Sternocleidomastoid (tissue), 1 donor: ENCODE measurements around the gene ATP8B2.

- PRO-cap, result no peak
These were observed 27.5 kb downstream of the TPM3 start for GRCh38 chr1:154164440-154164852.

- PRO-cap, result bidirectional peak, plus-strand start at chr1:154221336, minus-strand start at chr1:154221464
These were observed 675 bp downstream of the UBAP2L start for GRCh38 chr1:154221015-154222244.

DNA sequence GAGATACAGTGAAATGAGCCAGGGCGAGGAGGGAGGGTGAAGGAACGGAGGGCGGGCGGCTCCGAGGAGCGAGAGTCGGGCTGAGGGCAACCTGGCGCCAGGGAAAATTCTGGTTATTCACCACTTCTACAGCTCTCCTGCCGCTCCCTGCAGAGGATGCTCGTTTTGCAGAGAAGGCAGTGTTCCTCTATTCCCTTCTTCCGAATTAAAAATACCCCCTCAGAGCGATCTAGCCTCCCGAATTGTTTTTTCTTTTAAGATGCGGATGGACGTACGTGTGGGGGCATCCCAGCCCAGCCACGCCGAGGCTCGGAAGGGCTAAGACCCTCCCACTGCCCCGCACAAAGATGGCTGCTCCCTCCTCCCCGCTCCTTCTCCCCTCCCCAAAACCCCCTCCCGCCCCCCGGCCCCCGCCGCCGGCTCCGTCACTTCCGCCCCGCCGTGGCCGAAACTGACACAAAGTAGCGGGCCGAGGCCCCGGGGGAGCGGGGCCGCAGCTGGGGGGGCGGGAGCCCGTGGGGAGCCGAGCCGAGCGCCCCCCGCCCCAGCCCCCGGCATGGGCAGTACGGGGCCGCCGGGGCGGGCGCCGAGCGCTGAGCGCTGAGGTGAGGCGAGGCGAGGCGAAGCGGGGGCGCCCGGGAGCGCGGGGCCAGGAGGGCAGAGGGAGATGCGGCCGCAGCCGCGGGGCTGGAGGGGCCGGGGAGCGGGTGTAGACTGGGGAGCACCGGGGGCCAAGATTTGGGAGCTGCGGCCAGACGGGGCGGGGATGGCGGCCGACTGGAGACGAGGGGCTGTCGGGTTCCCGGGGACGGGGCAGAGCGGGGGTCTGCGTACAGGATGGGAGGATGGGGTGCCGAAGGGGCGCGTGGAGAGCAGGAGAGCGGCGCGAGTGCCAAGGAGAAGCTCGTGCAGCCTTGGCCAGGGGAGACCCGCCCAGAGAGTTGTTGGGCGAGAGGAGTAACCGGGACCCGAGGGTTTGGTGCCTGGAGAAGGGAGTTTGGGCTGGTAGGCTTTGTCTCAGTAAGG, at the start of gene ATP8B2:
TSS of gene ATP8B2 (plus strand) at position 428 of the 1,026 bp plus-strand sequence.
- PRO-cap, result bidirectional peak, plus-strand start at position 464 of the sequence, minus-strand start at position 316 of the sequence

DNA sequence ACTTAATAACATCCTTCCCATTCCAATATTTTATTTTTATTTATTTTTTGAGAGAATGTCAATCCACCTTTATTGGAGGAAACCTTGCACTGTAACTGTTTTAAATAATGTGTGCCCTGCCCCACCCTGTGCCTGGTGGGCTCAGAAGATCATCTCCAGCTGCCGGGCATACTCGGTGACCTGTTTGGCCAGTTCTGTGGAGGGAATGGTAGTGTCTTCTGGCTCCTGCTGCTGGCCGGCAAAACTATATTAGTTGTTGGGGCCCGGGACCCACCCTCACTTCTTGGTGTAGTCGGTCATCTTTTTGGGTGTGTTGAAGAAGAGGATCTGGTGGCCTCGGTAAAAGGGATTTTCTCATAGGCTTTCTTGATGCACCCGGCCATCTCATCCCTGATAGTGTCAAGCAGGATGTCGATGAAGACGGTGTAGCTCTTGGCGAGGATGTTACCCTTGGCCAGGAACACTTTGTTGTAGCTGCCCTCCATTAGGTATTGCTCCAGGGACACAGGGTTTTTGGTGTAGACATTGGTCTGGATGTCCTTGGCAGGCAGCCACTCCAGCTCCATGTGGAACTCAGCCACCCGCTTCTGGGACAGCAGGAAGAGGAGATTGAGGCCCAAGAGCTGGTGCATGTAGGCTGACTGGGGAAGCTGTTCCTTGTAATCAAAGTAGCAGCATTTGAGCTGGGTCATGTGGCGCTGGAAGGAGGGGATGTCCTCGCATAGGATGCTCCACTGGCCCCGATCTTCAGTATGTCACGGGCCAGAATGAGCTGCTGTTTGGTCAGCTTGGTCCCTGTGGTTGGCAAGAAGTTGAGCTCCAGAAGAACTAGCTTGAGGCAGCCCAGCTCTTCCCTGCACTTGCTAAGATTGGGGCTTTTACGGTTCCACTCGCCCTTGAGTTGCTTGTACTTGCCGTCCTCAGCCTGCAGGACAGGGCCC, 9.3 kb downstream of the IL6R start:
- PRO-cap, result no peak

GRCh38 chr1:154433548-154434009, 28.4 kb downstream of the IL6R start:
- PRO-cap, result no peak

DNA sequence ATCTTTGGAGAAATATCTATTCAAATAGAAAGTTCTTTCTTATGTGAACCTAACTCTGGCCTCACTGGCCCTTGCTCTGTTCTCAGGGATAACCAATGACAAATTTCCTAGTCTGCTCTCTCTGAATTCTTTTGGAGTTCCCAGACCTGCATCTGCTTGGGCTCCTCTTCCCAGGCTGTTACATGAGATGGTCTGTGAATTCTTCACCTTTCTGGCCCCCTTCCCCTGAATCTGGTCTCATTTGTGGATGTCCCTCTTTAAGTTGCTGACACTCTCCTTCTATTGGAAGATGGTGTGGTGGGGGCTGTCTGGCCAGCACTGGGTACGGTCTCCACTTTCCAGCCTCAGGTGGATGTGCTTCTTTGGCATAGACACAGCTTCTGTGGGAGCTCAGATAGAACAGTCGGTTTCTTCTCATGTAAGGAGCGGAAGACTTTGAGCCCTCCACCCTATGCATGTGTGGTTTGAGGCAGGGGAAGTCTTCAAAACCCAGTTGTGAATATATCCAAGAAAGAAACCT, 35.9 kb downstream of the IL6R start:
- PRO-cap, result no peak

DNA sequence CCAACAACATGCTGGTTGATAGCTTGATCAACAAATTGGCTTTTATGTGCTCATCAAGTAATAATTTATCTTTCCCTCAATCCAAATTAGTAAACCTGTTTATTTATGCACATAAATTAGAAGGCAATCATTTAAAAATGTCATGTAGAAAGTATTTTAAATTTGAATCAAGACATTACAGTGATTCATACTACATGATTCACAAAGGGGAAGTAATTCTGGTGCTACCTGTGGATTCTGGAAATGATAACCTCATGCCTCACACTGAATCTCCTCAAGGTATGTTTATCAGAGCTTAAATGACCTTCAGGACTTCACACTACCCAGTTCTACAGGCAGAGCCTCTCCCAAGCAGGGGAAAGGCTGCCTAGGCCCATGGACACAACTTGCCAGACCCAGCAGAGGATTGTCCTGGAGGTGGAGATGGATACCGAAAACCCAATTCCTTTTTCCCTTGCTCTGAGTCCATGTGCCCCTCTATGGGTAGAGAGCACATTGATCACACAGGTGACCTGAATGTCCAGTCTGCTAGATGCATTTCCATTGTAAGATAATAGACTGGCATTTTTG, 25.2 kb upstream of the TDRD10 start:
- PRO-cap, result no peak

GRCh38 chr1:154585114-154585755, 17.7 kb downstream of the CHRNB2 start:
- PRO-cap, result no peak

DNA sequence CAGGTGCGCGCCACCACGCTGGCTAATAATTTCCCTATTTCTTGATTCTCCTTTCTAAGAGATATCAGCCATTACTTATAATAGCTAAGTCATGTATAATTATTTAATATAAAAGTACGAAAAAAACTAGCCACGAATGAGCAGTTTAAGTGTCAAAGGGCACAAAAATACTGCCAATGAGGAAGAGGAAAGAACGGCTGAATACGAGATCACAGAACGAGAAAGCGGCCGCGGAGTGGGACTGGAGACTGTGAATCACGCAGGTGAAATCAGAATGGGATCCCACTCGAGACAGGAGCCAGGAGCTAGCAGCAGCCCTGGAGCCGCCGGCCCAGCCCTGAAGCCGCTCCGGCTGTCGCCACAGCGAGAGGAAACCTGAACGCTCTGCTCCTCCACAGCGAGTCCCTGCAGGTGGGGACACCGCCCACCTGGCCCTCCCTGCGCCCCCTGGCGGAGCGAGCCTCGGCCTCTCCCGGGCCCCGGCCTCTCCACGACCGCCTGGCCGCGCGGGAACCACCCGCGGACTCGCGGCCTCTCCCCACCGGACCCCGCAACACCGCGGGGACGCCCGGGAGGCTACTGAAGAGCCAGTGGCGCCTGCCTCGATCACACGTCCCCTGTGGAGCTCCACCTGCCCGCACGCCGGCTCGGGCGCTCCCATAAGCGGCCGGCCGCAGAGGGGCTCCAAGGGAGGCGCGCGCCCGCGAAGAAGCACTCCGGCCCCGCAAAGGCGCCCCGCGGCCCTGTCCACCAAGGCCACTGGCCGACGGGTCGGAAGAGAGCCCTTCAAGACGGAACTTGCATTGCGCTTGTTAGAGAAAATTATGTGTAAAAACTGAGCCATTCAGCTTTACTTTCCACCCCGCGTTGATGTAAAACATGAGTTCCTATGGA, 109.7 kb downstream of the KCNN3 start:
- PRO-cap, result no peak

GRCh38 chr1:154837214-154837984, 32.7 kb downstream of the KCNN3 start:
- PRO-cap, result no peak

- PRO-cap, result no peak
These were observed 8.4 kb downstream of the KCNN3 start for GRCh38 chr1:154861534-154862225.

- PRO-cap, result no peak
These were observed 1.9 kb downstream of the ZBTB7B start for GRCh38 chr1:155004457-155004898.

DNA sequence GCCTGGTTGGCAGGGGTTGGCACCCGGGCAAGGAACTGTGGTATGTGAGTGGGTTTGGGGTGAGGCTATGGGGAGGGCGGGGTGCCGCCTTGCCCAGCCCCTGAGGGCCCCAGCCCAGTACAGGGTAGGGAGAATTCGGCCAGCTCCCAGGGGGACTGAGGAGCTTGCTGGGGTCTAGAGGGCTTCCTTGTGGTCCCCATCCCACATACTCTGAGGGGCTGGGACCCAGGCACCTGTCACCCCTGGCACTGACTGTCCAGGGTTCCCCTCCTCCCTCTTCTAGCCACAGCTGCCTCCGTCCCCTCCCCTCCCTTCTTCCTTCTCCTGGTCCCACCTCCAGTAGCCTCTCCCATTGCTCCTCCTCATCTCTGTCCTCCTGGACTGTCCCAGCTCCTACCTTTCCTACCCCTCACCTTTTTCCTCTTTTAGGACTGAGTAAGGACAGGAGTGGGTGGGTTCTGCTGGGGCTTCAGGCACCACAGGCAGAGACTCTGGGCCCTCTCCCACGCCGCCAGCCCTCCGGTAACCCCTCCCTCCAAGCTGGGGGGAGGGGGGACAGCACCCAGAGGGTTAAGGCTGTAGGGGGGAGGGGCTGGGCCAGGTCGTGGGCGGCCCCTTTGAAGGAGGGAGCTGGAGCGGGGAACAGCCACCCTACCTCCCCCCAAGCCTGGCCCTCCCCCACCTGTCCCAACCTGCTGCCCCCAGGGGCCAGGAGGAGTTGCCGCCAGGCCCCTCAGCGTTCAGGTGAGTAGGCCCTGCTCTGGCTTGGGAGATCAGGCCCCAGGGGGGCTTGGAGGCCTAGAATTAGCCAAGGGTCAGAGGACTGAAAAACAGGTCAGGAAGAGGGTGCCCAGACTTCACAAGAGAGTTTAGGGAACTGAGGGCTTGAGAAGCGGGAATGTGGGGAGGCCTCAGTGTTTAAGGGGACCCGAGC, 5.9 kb downstream of the ZBTB7B start:
- PRO-cap, result no peak

- PRO-cap, result no peak
These were observed 7.7 kb upstream of the ADAM15 start for GRCh38 chr1:155043095-155044229.

DNA sequence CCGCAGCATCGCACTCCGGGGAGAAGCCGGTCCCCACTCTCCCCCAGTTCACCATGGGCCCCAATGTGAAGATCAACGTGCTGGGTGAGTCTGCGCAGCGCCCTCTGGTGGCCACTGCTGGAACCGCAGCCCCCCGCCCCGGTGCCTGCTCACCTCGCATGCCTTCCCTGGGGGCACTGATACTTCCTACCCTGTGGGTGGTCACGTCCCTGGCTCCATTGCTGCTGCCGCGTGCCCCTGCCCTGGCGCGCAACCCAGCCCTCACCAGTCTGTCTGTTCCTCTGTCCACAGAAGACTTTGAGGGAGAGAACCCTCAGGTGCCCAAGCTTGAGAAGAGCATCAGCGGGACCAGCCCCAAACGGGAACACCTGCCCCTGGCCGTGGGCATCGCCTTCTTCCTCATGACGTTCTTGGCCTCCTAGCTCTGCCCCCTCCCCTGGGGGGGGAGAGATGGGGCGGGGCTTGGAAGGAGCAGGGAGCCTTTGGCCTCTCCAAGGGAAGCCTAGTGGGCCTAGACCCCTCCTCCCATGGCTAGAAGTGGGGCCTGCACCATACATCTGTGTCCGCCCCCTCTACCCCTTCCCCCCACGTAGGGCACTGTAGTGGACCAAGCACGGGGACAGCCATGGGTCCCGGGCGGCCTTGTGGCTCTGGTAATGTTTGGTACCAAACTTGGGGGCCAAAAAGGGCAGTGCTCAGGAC, 7.6 kb downstream of the EFNA3 start:
- PRO-cap, result no peak

DNA sequence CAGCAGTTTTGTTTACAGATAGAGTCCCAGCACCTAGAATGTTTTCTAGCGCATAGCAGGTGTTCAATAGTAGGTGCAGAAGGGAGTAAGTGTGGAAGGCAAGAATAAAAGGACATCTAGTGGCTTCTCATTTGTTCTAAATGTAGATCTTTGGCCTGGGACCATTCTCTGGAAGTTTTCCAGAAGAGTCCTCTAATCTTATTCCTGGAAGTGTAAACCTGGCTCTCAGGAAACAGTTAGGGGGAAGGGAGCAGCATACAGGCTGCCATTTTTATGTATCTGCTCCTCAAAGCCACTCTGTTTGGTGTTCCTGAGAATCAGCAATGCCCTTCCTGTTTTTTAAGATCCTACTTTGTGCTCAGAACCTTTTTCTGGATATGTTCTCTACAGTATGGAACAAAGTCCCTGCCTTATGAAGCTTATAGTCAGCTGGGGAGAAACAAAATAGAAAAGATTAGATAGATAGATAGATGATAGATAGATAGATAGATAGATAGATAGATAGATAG, 22.8 kb upstream of the EFNA1 start:
- PRO-cap, result no peak

GRCh38 chr1:155129897-155130823, 2.5 kb downstream of the EFNA1 start:
- PRO-cap, result bidirectional peak, plus-strand start at chr1:155130137, minus-strand start at chr1:155129959; unidirectional peak, plus-strand start at chr1:155130506

- PRO-cap, result no peak
These were observed 2.1 kb downstream of the SLC50A1 start for GRCh38 chr1:155137334-155138566.

DNA sequence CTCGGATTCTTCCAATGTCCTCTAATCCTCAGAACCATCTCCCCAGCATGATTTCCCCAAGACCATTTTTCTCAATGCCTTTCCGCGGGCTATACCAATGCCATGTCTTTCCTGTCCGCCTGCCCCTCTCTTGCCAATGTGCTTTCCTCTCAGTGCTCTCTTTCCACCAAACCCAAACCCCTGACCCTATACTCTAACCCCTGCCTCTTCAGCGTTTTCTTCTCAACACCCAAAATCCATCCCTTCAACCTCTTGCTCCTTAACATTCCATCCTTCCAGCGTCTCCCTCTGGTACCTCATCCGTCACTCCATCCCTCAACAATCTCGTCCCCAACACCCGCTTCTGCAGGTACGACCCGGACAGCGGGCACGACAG, 9.8 kb downstream of the TRIM46 start:
- PRO-cap, result no peak

DNA sequence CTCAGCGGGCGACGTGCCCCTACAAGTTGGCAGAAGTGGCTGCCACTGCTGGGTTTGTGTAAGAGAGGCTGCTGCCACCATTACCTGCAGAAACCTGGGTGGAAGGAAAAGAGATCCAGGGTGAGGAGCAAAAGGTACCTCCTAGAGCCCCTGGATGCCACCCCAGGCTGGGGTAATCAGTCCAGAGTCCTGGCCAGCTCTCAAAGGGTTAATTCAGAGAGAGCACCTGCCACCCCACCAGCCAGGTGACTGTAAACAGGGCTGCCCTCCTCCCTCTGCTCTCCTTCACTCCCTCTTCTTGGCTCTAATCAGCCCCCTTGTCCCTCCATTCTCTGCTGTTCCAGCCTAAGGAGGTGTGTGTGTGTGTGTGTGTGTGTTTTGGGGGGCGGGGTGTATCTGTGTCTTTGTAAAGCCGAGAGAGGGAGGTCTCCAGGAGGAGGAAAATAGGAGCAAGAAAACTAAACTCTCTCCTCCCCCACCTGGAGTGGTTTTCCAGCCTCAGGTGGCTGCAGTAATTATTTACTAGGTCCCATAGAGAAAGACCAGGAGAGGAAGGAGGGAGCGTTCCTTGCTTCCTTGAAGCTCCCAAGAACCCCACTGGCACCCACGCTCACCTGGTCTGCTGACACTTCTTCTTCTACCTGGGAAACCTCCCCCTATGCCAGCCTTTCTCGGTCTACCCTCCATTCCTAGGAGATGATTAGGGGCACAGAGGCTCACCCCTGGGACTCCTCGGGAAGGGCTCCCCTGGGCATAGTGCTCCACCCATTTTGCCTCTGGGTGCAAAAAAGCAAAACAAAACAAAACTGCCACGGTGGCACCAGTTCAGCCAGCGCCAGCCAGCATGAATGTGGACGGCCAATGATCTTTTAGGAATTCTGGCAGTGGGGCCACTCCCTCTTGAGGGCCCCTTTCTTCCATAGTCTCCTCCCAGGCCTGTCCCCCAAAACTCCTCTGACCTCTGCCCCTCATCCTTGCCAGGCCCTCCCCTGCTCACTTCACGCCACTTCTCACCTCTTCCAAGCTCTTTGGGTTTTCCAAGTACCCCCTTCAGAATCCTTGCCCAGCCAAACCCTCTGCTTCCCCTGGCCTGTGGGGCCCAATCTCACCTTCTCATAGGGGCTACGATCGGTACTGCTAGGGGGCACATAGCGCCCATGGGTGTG, 12.8 kb downstream of the TRIM46 start:
- PRO-cap, result no peak